HT1080 (cell line): Measurements from ENCODE around the genes NFYA and TOMM6.

RAMPAGE:
- cytosol, long total RNA = no peak
- long total RNA = no peak
- nucleus, long total RNA = no peak
Measured at GRCh38 chr6:38157794-38158418, 338.4 kb downstream of the ZFAND3 start.

DNA sequence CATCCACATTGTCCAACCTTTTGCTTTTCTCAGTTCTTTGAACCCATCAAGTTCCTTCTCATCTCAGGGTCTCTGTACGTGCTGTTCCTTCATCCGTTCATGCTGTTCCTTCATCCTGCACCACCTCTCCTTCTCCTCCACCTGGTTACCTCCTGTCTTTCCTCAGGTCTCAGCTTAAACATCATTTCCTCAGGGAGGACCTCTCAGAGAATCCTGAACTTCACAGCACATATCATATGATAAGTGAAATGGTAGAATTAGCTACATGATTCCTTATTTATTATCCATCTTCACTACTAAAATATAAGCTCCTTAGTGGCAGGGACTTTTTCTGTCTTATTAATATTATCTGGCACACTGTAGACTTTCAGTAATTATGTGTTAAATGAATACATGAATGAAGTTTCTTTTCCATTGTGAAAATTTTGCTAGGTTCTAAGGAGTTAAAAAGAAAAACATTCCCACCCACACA, 92.1 kb downstream of the BTBD9 start:
RAMPAGE:
- cytosol, long total RNA = no peak
- long total RNA = no peak
- nucleus, long total RNA = no peak

GRCh38 chr6:39140506-39141443, 25.8 kb upstream of the SAYSD1 start:
RAMPAGE:
- cytosol, long total RNA = no peak
- long total RNA = no peak
- nucleus, long total RNA = no peak

DNA sequence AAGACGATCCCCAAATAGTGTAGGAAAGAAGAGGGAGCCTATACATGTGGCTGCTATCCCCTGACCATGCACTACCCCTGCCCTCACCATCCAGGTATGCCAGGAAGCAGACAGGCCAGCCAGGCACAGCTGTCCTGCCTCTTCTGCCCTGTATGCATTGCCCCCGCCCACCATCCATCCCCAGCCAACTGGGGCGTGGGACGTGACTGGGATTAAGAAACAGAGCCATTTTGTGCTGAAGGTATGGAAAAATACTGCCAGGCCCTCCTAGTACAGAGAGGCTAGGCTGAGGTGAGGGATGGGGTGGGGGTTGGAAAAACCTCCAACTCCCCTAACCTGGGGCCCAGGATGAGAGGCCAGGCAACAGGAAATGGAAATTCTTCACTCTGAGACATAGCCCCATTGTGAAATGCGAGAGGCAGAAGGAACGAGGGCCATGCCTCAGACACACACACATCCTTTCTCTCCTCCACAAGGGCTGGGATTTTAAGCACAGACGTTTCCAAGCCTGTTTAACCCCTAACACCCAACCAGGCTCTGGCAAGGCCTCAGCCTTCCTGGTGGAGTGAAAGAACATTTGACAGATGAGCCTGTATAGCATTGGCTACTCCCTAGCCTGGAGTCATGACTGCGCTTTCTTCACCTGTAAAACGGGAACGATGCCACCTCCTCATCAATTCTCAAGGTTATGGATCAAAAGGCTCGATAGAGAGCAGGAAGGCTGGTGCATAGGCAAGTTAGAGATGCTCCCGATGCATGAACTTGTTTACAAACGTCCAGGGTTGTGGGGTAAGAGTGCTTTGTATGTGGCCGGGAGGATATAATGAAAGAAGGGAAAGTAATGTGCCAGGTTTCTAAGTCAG, 19.8 kb downstream of the KCNK5 start:
RAMPAGE:
- cytosol, long total RNA = no peak
- long total RNA = no peak
- nucleus, long total RNA = no peak

DNA sequence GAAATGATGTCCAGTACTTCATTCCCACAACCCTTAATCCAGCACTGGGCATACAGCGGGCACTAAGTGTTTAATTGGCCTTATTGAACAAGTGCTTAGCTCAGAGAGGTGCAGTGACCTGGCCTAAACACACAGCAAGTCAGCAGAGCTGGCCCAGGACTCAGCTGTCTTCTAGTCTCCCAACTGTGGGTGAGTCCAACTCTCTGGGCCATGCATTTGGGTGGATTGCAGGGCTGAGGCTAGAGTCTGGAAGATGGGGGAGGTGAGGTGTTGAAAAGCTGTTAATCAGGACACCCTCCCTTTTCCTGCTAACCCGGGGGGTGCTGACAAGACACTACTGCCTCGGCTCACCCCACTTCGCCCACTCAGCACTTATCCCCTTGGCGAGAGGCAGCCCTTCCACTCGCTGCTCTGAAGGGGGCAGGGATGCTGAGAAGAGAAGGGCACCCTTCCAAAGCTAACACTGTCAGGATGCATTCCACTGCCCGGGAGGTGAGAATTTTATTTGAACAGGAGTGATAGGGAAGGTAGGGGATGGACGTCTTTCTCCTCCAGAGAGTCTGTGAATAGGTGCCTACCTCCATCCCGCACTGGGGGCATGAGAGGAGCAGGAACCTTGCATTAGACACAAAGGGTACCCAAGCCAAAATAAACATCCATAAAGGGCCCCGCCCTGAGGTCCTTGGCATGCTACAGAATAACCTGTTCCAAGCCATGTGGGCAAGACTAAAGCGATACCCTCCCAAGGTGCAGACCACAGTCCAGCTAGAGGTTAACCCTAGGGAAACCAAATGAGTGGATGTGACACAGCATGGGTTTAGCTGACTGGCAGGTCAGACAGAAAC, 14.1 kb downstream of the KCNK5 start:
RAMPAGE:
- cytosol, long total RNA = no peak
- long total RNA = no peak
- nucleus, long total RNA = no peak

DNA sequence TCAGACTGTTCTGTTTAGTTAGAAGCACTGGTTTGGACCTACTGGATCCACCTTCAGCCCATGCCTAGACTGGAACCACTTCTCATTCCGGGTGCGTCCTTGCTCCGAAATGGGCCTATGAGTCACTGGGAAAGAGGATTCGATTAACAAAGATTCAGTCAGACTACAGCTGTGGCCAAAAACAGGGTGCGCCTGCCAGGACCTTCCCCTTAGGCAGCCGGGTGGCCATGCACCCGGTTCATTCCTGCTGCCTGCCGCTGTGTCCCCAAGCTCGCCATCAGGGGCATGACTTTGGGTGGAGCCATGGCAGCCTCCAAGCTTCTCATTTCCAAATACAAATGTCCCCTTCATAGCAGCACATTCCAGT, 14.6 kb upstream of the KCNK5 start:
RAMPAGE:
- cytosol, long total RNA = no peak
- long total RNA = no peak
- nucleus, long total RNA = no peak

RAMPAGE:
- cytosol, long total RNA = no peak
- long total RNA = no peak
- nucleus, long total RNA = no peak
Measured at GRCh38 chr6:39882117-39883057, 51.9 kb downstream of the MOCS1 start.

GRCh38 chr6:41072708-41073577, at the start of gene NFYA:
Gene NFYA (plus strand): TSS chr6:41072974.
RAMPAGE:
- cytosol, long total RNA = no peak
- long total RNA = no peak
- nucleus, long total RNA = no peak

RAMPAGE:
- cytosol, long total RNA = no peak
- long total RNA = no peak
- nucleus, long total RNA = no peak
Measured at GRCh38 chr6:41135793-41136659, 18.1 kb downstream of the TREML1 start.

GRCh38 chr6:41284500-41285210, 1.8 kb downstream of the TREM1 start:
RAMPAGE:
- cytosol, long total RNA = no peak
- long total RNA = no peak
- nucleus, long total RNA = no peak

DNA sequence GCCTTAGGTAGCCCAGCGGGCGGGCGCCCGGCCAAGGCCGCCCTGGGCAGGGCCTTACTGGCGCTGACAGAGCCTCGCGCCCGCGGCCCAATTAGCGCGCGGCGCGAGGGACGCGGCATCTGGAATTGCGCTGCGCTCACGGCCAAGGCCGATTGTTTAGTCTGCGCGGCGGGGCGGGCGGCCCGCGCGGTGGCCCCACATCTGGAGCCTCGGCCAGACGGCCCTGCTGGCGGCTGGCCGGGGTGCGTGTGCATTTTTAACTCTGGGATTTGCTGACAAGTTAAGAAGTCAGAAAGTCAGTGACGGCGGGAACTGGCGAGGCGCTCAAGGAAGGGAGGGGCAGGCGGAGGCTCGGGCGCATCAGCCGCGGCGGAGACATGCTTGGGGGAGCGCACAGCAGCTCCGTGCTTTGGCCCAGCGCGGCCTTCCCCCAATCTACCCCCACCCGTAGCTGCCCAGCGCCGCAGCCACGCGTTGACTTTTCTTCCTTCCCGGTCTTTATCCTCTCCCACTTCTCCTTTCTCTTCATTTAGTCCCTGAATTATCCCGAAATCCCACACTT, 41.0 kb upstream of the FOXP4 start:
RAMPAGE:
- cytosol, long total RNA = no peak
- long total RNA = no peak
- nucleus, long total RNA = no peak

GRCh38 chr6:41519175-41520637, 26.5 kb upstream of the FOXP4 start:
RAMPAGE:
- cytosol, long total RNA = no peak
- long total RNA = no peak
- nucleus, long total RNA = no peak

GRCh38 chr6:41552902-41553291, 6.7 kb downstream of the FOXP4 start:
RAMPAGE:
- cytosol, long total RNA = no peak
- long total RNA = no peak
- nucleus, long total RNA = no peak

DNA sequence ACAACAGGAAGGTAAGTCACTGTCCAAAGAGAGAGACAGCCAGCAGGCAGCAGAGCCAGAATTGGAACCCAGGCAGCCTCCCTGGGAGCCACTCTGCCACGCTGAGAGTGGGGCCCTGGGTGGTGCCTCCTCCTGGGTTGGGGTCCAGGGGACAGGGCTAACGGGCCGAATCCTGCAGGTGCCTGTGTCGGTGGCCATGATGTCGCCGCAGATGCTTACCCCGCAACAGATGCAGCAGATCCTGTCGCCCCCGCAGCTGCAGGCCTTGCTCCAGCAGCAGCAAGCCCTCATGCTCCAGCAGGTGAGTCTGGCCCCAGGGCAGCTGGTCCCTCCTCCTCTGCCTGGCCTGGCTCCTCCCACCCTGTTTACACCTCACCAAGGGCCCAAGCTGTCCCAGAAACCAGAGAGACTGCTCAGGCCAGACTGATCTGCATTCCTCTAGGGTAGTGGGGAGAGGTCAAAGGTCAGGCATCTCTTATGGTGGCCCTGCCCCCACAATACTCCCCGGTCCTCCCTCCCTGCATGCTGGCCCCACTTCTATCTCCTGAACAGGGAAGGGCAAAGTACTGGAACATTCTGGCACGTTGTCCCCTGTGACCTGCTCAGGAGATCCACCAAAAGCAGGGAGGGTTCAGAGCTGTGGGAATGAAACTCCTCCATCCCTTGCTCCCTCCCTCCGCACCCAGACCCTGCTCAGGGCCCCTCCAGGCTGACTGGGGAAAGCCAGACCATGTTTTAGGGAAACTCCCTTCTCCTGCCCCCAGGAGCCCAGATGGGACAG, 38.6 kb downstream of the FOXP4 start:
RAMPAGE:
- cytosol, long total RNA = no peak
- long total RNA = no peak
- nucleus, long total RNA = no peak

RAMPAGE:
- cytosol, long total RNA = no peak
- long total RNA = no peak
- nucleus, long total RNA = no peak
Measured at GRCh38 chr6:41734674-41735268, 637 bp downstream of the TFEB start.

DNA sequence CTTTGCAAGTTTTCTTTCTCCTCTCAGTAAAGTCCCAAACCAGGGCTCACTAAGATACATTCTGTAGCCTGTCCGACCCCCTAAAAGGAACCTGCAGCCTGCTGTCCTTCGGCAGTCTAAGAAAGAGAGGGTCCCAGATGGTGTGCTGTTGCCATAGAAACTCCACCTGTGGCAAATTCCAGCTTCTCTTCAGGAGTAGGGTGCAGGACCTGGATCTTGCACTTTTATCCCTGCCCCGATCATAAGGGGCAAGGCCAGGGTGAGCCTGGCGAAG, 331 bp upstream of the TFEB start:
RAMPAGE:
- cytosol, long total RNA = no peak
- long total RNA = no peak
- nucleus, long total RNA = no peak

GRCh38 chr6:41740422-41741040, 5.1 kb upstream of the TFEB start:
RAMPAGE:
- cytosol, long total RNA = no peak
- long total RNA = no peak
- nucleus, long total RNA = no peak

GRCh38 chr6:41787030-41787883, at the start of gene TOMM6:
Gene TOMM6 (plus strand): TSS chr6:41787694.
RAMPAGE:
- cytosol, long total RNA = start-site peak on the plus strand at chr6:41787638-41787698, 8,084 and 7,900 reads in 2 replicates
- long total RNA = start-site peak on the plus strand at chr6:41787638-41787698, 4,652 reads
- nucleus, long total RNA = start-site peak on the plus strand at chr6:41787660-41787695, 892 and 621 reads in 2 replicates

RAMPAGE:
- cytosol, long total RNA = no peak
- long total RNA = no peak
- nucleus, long total RNA = no peak
Measured at GRCh38 chr6:42007225-42007533, 43.1 kb upstream of the TAF8 start.

RAMPAGE:
- cytosol, long total RNA = no peak
- long total RNA = no peak
- nucleus, long total RNA = no peak
Measured at GRCh38 chr6:42092822-42093346, 42.6 kb downstream of the TAF8 start.